Daoy (cell line): Measurements from ENCODE around the gene ATXN7L3B.

- RAMPAGE, long total RNA, result no peak
These were observed 117.1 kb upstream of the PTPRB start for GRCh38 chr12:70754105-70755031.

DNA sequence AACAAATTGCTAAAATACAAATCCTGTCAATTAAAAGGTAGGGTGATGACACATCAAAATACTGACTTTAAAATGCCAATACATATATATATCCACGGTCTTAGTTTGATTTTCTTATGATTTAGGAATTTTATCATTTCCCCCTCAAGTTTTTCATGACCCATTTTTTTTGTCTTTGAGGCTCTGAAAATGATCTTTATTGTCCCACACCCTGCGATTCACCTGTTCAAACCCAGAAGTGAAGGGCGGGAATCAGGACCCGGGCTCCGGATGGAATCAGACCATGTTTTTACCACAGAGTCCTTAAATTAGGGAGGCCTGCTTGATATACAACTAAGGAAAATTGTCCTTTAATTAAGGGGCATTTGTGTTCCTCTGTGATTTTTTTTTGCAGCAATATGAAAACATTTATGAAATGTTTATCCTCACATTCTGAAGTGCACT lies 794 bp downstream of the TSPAN8 start:
- RAMPAGE, long total RNA, result no peak

DNA sequence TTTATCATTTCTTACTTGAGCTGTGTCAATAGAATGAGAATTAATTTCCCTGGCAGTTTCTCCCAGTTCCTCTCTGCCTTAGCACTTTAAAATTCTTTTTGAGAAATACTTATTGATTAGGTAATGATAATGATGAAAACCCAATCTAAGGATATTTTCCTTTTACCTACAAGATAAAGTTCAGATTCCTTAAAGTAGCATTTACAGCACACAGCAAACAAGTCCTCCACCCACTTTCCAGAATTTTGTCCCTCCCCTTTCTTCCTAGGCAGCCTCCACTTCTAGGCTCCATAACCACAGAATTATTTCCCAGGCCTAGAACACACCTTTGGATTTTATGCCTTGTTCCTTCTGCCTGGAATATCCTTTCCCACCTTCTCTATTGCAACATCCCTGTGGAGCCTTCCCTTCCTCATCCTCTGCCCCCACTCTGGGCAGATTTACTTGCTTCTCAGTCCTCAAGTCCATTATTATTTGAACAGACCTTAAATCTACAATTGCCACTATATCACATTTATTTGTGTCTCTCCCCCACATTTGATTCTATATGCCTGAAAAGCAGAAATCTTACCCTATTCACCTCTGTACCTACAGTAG lies 2.0 kb upstream of the TSPAN8 start:
- RAMPAGE, long total RNA, result no peak

DNA sequence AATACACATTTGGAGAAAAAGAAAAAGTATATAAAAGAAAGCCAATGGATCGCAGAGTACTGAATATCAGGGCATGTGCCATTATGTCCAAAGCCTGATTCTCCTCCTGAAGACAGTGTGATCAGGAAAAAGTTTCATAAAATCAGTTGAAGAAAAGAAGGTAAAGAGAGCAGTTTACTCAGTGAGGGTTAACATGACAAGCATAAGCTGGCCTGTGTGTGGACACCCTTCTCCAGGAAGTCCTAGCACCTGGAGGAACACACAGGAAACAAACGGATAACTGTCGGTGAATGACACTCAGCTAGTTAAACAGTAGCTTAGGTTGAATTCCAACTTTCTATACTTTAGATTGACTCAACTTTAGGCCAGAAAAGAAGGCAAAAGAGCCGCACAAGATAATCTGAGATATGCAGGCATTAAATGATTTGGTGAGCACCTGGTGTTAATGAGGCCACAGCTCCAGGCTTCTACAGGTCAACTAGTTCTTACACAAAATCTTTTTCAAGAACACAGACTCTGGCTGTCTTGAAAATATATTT lies 56.7 kb upstream of the TSPAN8 start:
- RAMPAGE, long total RNA, result no peak

DNA sequence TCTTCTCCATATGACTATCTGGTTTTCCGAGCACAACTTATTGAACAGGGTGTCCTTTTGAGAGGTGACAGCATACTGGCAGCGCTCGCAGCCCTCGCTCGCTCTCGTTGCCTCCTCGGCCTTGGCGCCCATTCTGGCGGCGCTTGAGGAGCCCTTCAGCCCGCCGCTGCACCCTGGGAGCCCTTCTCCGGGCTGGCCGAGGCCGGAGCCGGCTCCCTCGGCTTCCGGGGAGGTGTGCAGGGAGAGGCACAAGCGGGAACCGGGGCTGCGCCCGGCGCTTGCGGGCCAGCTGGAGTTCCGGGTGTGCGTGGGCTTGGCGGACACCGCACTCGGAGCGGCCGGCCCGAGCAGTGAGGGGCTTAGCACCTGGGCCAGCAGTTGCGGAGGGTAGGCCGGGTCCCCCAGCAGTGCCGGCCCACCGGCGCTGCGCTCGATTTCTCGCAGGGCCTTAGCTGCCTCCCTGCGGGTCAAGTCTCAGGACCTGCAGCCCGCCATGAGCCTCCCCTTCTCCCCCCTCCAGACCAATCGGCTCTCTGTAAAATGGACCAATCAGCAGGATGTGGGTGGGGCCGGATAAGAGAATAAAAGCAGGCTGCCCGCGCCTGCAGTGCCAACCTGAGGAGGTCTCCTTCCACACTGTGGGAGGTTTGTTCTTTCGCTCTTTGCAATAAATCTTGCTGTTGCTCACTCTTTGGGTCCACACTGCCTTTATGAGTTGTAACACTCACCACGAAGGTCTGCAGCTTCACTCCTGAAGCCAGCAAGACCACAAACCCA lies 62.8 kb upstream of the LGR5 start:
- RAMPAGE, long total RNA, result no peak

- RAMPAGE, long total RNA, result no peak
These were observed 12.6 kb downstream of the ZFC3H1 start for GRCh38 chr12:71650765-71651678.

- RAMPAGE, long total RNA, result no peak
These were observed 1.8 kb upstream of the TMEM19 start for GRCh38 chr12:71683899-71684620.

DNA sequence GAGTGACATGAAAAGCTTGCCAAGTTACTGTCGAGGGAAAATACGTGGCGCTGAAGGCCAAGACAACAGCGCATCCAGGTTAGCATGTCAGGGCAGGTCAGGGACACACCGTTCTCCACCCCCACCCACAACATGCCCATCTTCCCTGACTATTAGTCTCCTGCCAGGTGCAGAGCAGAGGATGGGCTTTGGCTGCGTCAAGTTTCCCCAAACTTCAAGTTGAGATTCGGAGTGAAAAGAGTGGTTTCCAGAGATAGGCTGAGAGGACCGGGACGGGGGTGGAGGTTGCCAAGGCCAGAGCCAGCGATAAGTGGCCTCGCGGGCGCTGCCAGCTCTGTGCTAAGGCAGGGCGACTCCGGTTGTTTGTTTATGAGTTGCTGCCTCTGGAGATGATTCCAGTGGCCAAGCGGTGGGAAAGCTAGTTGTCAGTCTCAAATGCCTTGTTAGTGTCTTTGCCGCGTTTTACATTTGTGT lies 1.8 kb downstream of the TRHDE start:
- RAMPAGE, long total RNA, result no peak

- RAMPAGE, long total RNA, result start-site peak on the plus strand at chr12:74537824-74537860, 54 and 22 reads in 2 replicates
These were observed at the start of gene ATXN7L3B for GRCh38 chr12:74537597-74538537. TSS of gene ATXN7L3B (plus strand) at chr12:74537835.

DNA sequence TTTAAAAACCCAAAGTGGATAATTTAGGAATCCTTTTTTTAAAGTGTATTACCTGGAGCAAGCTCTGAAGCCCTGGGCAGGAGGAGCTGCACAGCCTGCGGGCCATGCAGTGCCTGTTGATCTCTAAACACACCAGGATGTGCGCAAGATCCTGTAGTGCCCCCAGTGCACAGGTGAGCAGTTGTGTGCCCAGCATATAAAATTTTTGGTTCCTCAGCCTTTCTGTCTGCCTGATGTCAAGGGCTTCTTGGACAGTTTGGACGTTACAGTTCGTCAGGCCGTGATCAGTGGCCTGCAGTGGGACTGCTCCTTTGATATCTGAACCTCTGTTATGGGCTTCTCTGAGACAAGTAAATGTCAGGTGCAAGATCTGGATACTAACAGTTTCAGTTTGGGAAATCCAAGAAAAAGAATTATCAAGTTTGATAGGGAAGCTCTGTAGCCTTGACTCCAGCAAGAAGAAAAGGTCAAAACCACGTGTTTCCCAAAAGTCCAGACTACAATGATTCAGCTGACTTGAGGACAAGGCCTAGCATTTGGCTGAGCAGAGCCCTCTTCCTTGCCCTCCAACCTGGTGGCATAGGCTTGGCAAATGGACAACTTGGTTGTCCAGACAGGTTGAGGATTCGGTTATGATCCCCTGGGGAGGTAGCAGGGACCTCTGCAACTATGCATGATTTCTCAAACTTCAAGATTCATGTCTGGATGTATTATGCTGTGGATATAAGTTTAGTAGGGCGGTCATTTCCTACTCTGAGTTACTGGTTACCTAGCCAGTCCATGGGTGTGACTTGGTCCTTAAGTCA lies 1.1 kb downstream of the ATXN7L3B start:
- RAMPAGE, long total RNA, result no peak

DNA sequence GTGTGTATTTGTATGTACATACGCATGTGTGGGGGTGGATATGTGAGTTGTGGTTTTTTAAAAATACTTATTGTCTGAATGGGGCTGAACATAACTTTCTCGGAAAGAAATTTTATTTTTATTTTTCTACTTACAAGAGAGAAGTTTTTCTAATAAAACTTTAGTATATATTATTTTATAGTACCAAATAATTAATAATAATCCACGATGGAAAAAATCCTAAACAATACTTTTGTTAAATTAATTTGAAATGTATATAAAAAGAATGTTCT lies 245.5 kb downstream of the KCNC2 start:
- RAMPAGE, long total RNA, result no peak

DNA sequence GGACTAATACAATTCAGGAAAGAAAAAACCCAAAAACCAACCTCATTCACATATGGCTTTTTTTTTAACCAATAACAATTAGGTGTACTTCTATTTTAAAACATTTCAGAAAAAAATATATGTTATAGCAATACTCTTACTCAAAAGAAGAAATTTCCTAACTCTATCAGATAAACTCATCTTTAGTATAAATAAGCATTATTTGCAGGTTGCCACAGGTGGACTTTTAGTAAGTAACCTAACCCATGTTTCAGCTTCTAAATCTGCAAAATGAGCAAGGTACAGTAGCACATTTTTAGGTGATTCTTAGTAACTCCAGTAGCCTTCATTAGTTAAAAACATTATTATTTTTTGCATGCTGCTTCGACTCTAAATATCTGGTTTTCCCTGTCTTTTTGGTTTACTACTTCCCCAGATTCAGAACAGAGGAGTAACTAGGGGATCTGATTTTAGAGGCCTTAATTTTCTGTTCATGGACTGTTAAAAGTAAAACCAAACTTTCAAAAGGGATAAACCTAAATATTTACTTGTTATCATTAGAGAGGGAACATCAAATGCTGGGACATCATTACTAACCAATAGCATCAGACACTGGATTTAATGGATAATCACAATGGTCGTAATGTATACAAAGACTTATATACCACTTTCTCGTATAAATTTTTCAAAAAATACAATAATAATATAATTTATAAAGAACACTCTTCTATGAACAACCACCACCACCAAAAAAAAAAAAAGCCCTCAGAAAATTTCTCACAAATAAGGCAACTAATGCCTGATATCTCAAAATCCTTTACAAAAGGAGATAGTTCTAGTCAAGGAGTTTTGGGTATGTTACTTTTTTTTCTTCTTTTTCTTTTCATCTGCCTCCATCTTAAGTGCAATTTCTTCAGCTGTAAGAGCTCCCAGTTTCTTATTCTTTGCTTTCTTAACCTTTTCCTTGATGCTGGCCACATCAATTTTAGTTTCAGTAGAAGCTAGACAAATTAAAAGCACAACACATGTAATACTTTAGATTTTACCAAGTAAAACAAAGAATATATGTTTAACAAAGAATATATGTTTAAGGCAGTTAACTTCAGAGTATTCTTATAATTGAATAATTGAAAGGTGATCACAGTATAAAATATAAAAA lies 12.1 kb downstream of the KRR1 start:
- RAMPAGE, long total RNA, result no peak

GRCh38 chr12:75501545-75502331 lies 9.7 kb downstream of the KRR1 start:
- RAMPAGE, long total RNA, result no peak

- RAMPAGE, long total RNA, result no peak
These were observed 139.8 kb upstream of the KRR1 start for GRCh38 chr12:75651129-75651674.

DNA sequence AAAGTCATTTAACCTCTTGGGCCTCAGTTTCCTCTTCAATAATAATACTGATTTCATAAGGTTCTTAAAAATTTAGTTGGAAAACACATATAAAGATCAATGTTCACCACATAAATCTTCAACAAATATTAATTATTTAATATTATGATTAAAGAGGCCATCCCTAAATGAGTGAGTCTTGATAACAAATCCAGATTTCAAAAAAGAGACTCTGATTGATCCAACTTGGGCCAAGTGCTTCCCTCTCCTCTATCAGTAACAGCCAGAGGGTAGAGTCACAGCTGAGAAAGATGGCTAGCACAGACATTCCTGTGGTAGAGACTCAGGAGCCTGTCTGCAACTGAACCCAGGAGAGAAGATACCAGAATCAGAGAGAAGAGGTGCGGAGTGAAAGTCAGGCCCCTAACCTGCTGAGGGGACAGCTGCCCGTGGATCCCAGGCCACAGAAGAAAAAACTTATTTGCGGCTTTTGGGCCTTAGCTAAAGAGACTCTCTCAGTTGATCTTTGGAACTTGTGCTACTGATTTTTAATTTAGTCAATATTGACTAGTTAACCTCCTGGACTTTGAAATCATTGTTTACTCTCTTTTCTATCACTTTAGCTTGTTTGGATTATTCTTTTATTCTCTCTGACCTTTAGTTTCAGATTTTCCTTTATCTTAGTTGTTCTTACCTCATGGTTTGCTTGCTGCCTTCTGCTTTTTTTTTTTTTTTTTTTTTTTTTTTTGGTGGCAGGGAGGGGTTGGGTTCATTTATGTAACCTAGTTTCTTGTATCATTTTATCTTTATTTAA lies 154.7 kb upstream of the KRR1 start:
- RAMPAGE, long total RNA, result no peak

DNA sequence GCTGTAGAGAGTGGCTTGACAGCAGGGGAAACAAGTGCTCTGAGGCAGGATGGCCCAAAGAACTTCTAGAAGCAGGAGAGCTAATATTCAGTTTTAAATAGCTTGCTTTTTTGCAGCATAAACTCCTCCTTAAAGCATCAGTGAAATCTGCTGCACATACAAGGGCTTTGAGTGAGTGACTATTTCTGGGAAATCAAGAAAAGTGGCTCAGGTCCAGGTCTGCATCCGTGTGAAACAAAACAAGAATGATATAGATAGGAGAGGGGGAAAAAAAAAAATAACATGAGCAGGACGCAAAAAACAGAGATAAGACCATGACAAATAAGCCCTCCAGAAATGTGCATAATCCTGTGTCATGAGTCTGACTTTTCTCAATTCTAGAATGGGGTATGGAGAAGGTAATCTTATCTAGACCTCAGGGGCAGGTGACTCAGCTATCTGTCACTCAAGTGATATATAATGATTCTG lies 270.0 kb upstream of the KRR1 start:
- RAMPAGE, long total RNA, result no peak

DNA sequence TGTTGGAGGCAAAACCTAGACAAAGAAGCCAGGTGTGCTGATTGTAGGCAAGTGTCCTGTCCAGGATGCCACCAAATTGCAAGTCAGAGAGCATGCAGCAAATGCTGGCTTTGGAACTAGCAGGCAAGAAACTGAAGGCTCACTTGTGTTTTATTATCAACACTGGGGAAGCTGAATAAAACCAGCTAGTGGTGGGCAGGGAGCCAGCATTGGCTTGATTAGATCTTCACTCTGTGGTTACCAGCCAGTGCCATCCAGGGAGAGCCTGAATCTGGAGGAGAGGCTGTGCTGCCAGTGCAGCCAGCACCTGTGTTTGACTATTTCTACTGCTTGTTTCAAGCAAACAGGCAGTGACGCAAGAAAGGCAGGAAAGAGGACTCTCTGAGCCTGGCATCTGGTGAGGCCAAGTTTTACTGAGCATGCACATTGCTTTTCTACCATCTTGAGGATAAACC lies 273.1 kb upstream of the KRR1 start:
- RAMPAGE, long total RNA, result no peak

DNA sequence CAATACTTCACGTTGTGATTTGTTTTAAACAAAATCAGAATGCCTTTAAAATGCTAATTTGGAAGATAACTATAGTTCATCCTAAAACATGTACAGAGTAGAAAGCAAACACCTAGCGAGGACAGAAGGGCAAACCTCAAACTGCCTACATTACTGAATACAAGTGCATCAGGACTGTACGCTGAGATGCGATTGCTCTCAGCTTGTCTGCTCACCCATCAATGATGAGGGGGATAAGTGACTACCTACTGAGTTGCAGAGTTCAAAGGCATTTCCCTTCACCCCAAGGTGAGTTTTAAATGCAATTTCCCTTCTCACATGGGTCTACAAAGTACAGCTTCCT lies 105.8 kb downstream of the NAP1L1 start:
- RAMPAGE, long total RNA, result no peak

DNA sequence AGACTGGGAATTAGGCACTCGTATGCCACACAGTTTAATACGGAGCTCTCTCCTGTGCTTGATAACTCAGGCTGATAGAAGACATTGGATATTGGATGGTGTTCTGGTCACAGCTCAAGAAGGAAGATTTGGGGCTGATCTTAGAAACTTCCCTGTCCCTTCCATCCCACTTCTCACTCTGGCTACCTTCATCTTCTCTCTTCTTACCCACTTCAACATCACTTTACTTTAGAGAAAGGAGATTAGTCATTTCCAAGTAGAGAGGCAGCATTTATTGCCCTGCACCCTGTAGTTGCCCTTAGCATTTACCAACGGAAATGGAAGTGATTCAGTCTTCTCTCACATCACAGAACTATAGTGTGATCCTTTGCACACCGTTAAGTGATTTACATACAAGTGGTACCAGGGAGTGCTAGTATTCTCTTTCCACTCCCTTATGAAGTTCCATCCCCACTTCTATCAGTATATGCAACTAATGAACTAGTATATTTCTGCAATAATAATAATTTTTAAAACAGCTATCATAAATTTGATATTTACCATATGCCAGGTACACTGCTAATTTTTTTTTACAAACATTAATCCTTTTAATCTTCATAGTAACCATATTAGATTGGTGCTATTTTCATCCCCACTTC lies 105.3 kb downstream of the NAP1L1 start:
- RAMPAGE, long total RNA, result no peak

DNA sequence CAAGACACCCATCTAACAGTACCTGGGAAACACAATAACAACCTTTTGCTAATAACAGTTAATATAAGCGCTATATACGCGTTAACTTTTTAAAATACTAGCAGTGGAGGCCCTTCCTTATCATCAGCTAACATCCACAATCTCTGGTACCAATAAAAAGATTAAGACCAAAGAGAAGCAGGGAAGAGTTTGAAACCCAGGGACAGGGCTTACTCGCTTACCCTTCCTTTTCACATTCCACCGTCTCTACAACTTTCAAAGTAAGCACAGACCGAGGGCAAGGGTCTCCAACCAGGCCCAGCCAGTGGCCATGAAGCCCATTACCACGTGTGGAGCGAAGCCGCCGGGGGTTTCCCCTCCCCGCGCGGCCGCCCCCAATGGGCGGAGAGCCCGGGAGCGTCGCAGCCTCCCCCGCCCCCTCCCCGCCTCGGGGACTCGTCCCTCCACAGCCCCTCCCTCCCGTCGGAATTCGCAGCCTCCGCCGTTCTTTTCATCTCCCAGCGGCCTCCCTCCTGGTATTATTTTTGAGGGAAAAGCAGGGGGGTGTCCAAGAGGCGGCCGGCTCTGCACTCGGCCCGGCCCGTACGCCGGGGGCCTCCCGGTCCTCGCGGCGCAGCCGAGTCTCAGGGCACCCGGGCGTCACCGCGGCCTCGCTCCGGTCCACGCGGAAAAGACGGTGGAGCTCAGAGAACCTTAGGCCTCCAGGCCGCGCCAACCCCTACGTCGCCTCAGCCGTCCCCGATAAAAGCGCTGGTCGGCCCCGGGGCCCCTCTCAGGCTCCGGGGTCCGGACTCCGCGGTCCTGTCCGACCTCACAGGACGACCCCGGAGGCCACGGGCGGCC lies 652 bp downstream of the NAP1L1 start:
- RAMPAGE, long total RNA, result no peak